AG09309 (cell line): ENCODE measurements around a stretch of chr16.

DNA sequence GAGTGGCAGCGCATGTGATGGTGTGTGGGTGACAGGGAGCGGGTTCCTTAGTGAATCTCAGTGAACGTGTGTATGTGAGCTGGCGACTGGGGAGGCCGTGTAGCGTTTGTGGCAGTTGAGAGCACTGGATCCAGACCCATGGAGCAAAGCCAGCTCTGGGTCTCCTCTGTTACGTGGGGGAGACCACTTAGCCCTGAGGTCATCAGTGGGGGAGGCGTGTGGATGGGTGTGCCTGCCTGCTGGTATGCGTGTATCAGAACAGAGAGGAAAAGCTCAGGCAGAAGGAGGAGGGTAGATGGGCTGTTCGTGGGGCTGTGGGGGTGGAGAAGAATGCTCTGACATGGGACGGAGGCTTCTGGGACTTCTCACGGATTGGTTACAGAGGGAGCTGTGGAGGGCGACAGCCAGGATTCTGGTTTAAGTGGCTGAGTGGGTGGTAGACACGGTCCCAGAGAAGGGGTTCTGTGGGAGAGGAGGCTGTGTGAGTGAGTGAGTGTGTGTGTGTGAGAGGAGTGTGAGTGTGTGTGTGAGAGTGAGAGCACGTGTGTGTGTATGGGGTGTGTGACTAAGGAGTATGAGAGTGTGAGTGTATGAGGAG, 193.8 kb downstream of the SNX29 start:
- RRBS: no CpG with 5 or more reads among the region's 15 CpGs

GRCh38 chr16:12362773-12363348, 386.3 kb downstream of the SNX29 start:
- RRBS: no CpG with 5 or more reads among the region's 7 CpGs

GRCh38 chr16:12458465-12459115, 345.1 kb downstream of the CPPED1 start:
- RRBS: no CpG with 5 or more reads among the region's 9 CpGs

DNA sequence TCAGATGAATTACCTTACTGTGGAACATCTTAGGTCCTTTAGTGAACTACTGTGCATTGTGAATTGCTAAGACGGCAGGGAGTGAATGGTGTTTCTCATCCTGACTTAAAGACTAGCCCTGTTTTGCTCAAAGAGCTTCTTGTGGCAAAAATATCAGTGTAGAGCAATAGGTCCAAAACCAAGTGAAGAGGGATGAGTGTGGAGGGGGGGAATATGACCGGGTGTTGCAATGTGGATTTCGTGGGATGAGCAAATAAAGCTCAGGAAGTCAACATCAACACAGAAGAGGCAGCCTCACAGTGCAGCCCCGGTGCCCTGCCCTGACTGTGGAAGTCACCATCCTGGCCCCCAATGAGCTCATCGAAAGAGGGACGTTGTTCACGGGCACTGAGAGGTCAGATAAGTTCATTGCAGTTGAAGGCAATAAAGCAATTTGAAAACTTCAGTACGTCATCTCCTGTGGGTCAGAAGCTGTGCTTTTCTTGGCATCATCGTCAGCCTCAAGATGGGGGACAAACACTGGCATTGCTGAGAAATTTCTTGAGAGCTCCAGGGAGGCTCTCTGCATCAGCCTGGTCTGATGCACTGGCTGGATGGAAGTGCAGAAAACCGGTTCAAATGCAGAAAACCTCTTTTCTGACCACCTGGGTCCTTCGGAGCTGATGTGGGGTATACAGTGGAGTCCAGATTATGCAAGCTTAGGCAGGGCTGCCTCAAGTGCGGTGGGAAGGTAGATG, 159.7 kb downstream of the CPPED1 start:
- RRBS: 48% methylated on average over 3 of the region's 12 CpGs

DNA sequence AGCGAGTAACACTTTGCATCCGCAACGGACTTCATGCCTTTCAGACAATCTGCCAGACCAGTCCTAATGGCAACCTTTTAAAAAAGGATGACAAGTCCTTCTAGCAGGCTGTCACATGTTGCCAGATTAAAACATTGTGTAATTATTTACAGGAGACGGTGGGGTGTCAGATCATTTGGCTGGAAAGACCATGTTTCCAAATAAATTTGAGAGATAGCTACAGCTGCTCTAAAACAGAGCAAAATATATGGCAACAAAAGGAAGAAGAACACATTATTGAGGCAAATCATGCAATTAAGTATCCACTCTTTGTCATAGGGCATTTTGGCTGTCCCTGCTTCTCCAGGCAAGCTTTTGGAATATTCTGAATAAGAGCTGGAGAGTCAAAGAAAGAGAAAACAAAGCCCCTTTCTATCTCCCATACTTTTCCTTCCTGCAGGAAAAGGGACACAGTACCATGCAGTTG, 46.0 kb downstream of the CPPED1 start:
- RRBS: no CpG with 5 or more reads among the region's 4 CpGs

DNA sequence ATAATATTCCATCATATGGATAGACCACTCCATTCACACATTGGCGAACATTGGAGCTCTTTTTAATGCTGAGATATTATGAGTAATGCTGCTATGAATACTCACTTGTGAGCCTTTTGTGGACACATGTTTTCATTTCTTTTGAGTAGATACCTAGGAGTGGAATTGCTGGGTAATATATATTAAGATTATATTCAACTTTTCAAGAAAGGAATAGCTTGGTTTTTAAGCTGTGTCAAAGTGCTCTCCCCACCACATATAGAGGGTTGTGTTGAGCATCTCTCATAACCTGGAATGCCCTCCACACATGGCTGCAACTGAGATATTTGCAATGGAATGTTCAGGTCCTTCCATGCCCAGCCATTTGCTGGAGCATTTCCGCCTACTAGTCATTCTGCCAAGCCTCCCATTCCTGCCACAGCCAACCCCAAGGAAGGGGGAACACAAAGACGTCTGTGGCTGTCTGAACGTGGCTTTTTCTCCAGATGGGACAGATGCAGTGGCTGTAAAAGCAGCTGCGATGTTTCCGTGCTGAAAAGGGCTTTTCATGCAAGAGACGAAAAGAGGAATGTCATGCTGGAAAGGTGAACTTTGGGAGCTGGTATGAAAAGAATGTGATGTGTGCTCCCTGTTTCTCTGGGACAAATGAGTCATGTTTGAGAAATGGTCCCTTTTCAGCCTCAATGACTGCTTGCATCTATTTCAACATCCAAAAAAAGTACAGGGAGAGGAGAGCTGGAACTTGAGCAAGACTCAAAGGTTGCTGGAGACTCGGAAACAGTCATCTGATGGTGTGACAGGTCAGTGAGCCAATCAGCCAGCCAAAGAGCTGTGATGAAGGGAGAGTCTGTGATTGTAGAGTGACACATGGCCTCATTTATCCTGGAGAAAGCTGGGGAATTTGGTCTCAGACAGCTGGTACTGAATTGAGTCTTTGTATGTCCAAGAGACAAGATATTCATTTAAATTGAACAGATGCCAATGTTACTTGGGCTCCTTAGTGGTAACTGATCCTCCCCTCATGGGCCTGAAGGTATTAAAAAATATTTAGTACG, 208.8 kb downstream of the SHISA9 start:
- RRBS: no CpG with 5 or more reads among the region's 9 CpGs

DNA sequence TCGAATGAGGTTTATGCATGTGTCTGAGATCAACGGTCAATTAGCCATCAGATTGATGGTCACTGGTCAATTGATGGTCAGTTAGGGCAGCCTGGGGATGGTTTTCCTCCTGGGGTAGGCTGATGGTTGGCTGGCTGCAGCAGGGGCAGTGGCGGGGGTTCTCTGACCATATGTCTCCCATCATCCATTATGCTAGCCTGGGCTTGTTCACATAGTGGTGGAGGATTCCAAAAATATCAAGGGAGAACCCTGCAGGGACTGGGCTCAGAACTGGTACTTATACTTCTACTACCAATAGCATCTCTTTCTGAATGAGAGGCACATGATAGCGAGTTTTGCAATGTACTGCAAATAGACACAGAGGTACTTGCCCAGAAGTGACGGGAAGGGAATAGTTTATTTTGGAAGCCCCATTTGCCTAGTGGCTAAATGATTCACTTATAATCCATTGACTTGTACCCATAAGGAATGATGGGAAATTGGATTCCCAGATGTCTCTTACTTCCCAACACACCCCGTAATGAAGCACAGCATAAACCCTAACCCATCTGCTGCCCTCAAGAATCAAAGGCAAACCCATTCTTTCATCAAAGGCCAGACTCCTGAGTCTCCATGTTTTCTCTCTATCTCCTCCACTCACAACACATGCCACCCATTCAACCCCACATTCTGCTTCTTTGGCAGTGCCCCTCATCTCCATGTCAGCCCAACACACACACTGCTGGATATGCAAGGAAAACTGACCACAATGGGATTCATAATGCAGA, 124.8 kb upstream of the ERCC4 start:
- RRBS: no CpG with 5 or more reads among the region's 6 CpGs

GRCh38 chr16:13956603-13957791, 37.0 kb downstream of the ERCC4 start:
- RRBS: no CpG with 5 or more reads among the region's 22 CpGs

- RRBS: no CpG with 5 or more reads among the region's 16 CpGs
These were observed 57.4 kb upstream of the MRTFB start for GRCh38 chr16:14013453-14014453.

GRCh38 chr16:14073262-14073743, 2.2 kb downstream of the MRTFB start:
- RRBS: no CpG with 5 or more reads among the region's 3 CpGs

GRCh38 chr16:14186105-14187259, 115.4 kb downstream of the MRTFB start:
- RRBS: no CpG with 5 or more reads among the region's 14 CpGs

- RRBS: no CpG with 5 or more reads among the region's 7 CpGs
These were observed 116.7 kb downstream of the MRTFB start for GRCh38 chr16:14187686-14188338.

- RRBS: no CpG with 5 or more reads among the region's 3 CpGs
These were observed 122.2 kb downstream of the MRTFB start for GRCh38 chr16:14193335-14193619.

DNA sequence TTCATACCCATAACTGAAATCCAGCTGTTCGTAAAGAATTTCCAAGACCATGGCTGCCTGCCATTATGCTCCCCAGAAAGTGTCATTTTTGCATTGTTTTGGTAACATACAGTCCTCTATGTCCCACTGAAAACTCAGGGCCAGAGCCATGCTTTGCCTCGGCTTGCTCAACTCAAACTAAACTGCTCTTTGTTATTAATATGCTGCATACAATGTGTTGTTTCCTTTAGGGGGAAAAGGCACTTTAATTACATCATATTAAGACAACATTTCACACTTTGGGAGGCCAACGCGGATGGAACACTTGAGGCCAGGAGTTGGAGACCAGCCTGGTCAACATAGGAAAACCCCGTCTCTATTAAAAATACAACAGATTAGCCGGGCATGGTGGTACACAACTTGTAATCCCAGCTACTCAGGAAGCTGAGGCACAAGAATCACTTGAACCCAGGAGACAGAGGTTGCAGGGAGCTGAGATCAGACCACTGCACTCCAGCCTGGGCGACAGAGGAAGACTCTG, 132.2 kb downstream of the MRTFB start:
- RRBS: no CpG with 5 or more reads among the region's 7 CpGs

- RRBS: no CpG with 5 or more reads among the region's 10 CpGs
These were observed 276.6 kb downstream of the MRTFB start for GRCh38 chr16:14347792-14348114.

DNA sequence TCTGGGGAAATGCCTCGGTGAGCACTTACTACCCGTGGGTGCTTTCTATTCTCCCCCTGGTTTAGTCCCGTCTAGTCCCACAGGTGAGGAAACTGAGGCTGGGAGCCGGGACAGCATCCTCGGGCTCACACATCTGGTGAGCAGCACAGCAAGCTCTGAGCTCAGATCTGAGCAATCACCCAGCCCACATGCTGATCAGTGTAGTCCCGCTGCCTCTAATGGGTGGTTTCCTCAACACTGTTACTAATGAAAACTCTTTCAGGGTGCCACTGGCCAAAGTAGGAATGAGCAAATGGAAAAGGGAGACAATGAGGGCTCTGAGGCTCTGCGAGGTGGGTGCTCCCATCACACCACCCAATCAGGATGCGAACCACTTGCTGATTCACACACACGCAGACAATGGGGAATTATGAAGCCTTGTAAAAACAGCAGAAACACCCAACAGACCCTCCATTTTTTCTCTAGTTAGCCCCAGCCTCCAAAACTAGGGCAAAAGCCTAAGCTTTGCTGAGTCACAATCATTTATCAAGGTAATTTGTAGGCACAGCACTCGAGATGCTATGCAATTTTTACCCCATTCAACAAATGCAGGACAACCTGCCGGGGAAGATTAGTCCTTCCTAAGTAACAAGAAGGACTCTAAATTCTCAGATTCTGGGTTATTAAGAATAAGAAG, 202.5 kb downstream of the PARN start:
- RRBS: no CpG with 5 or more reads among the region's 11 CpGs

GRCh38 chr16:14490193-14490851, 139.7 kb downstream of the PARN start:
- RRBS: no CpG with 5 or more reads among the region's 5 CpGs

- RRBS: no CpG with 5 or more reads among the region's 4 CpGs
These were observed 99.4 kb downstream of the PARN start for GRCh38 chr16:14530661-14531059.

- RRBS: no CpG with 5 or more reads among the region's 9 CpGs
These were observed 65.8 kb downstream of the PARN start for GRCh38 chr16:14564247-14564729.

- RRBS: no CpG with 5 or more reads among the region's 11 CpGs
These were observed 559 bp upstream of the BFAR start for GRCh38 chr16:14632272-14632512.